Transverse colon (tissue), 4 donors: Measurements from ENCODE around the gene NKTR.

DNA sequence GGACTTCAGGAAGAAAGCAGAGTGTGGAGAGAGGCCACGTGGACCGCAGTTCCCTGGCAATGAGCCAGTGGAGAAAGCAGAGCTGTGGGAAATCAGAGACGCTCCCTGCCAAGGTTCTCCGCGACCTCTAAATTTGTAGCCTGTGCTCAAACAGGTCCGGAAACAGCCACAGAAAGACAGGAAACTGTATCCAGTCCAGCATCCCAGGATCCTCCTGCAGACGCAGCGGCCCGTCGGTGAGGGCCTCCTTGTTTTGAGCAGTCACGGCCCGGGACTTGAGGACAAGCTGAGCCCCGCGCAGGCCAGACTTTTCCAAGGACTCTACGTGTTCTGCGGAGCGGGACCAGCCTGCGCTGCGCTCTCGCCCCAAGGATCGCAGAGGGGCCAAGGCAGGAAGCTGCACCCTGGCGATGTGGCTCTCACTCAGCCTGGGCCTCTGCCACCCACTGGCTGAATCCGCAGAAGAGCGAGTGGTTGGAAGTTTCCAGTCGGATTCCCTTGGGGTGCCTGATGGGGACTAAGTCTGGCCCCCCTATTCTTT is 22.3 kb downstream of the RPSA start:
- PRO-cap = no peak
- RAMPAGE, long total RNA, 4 experiments = no peak in any of the 4 experiments

DNA sequence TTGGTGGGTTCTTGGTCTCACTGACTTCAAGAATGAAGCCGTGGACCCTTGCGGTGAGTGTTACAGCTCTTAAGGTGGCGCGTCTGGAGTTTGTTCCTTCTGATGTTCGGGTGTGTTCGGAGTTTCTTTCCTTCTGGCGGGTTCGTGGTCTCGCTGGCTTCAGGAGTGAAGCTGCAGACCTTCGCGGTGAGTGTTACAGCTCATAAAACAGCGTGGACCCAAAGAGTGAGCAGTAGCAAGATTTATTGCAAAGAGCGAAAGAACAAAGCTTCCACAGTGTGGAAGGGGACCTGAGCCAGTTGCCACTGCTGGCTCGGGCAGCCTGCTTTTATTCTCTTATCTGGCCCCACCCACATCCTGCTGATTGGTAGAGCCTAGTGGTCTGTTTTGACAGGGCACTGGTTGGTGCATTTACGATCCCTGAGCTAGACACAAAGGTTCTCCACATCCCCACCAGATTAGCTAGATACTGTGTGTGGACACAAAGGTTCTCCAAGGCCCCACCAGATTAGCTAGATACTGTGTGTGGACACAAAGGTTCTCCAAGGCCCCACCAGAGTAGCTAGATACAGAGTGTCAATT is 232.4 kb upstream of the EIF1B start:
- PRO-cap = no peak
- RAMPAGE, long total RNA, 4 experiments = no peak in any of the 4 experiments

GRCh38 chr3:40299502-40300256 is 9.8 kb upstream of the EIF1B start:
- PRO-cap = no peak
- RAMPAGE, long total RNA, 4 experiments = no peak in any of the 4 experiments

- PRO-cap = no peak
- RAMPAGE, long total RNA, 4 experiments = no peak in any of the 4 experiments
Measured at GRCh38 chr3:40312862-40313596, 3.5 kb downstream of the EIF1B start.

GRCh38 chr3:40524091-40524644 is 592 bp upstream of the ZNF621 start:
- PRO-cap = no peak
- RAMPAGE, long total RNA, 4 experiments = no peak in any of the 4 experiments

- PRO-cap = no peak
- RAMPAGE, long total RNA, 4 experiments = start-site peak on the plus strand in 1 of 4 experiments, at chr3:40533444-40534055 at its widest, 10 reads per replicate
Measured at GRCh38 chr3:40533474-40533904, 8.7 kb downstream of the ZNF621 start.

- PRO-cap = no peak
- RAMPAGE, long total RNA, 4 experiments = no peak in any of the 4 experiments
Measured at GRCh38 chr3:40780201-40780922, 255.6 kb downstream of the ZNF621 start.

GRCh38 chr3:41120204-41120704 is 79.1 kb upstream of the CTNNB1 start:
- PRO-cap = no peak
- RAMPAGE, long total RNA, 4 experiments = no peak in any of the 4 experiments

GRCh38 chr3:41239959-41240389 is 40.7 kb downstream of the CTNNB1 start:
- PRO-cap = no peak
- RAMPAGE, long total RNA, 4 experiments = no peak in any of the 4 experiments

DNA sequence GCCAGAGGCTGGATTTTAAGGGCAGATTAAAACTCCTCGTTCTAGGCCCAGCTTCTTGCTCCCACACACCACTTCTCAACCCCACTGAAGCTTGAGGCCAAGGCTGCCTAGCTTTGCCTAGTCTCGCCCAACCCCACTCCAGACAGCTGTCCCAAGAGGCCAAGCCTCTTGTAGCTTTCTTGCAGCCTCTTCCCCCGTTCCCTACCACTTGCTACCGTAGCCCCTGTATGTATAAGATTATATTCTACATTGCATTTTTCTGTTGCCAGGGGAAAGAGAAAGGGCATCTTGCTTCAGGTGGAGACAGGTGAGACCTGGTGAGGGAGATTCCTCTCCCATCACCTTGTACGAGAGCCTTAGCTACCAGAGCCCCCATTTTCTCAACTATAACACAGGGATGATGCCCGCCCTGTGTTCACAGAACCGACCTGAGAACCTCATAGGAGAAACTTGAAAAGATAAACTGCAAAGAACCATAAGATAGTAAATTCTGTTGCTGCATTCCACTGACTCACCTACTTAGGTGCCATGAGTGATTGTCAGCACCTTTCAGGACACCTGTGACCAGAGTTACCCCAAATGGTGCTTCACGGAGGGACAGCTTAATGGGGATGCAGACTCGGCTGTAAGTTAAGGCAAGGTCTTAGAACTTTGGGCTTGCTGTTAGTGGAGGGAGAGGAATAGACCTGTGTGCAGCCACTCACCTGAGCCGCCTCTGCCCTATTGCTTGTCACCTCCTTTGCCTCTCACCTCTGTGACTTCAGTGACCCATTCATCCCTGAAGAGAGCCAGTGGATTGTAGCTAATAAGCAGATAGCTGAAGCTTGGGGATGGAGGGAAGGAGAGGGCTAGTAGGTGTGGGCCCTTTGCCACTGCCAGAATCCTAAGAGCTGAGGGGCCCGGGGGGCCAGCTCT is 44.6 kb downstream of the CTNNB1 start:
- PRO-cap = no peak
- RAMPAGE, long total RNA, 4 experiments = no peak in any of the 4 experiments

- PRO-cap = bidirectional peak, plus-strand start at chr3:42079916, minus-strand start at chr3:42079876
- RAMPAGE, long total RNA, 4 experiments = no peak in any of the 4 experiments
Measured at GRCh38 chr3:42079547-42080182, 11.5 kb upstream of the TRAK1 start.

DNA sequence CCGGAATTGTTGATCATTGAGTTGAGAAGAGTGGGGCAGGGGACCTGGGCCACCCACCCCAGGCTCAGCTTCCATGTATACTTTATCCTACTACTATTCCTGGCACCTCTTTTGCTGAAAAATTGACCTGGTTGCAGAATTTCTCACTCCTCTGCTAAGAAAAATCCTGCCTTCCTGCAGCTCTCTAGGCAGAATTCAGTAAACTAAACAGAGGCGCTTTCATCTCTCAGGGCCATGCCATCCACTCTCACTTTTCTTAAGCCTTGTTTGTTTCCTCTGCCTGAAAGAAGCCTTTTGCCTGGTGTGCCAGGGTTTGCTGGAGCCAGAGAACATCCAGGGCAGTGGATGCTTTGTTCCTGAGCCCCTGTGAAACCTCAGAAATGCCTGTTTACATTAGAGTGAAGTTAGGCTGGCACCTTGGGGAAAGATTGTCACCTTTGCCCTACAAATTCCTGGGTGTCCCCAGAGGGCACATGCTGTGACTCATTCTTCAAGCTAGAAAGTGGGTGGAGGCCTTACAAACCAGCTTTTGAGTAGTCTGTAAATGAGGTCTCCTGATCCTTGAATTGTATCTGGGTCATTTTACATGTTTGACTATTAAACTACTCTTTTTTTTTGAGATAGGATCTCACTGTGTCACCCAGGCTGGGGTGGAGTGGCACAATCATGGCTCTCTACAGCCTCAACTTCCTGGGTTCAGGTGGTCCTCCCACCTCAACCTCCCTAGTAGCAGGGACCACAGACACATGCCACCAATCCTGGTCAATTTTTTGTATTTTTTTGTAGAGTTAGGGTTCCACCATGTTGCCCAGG is 10.7 kb upstream of the TRAK1 start:
- PRO-cap = no peak
- RAMPAGE, long total RNA, 4 experiments = no peak in any of the 4 experiments

GRCh38 chr3:42123185-42123860 is 32.2 kb downstream of the TRAK1 start:
- PRO-cap = no peak
- RAMPAGE, long total RNA, 4 experiments = no peak in any of the 4 experiments

DNA sequence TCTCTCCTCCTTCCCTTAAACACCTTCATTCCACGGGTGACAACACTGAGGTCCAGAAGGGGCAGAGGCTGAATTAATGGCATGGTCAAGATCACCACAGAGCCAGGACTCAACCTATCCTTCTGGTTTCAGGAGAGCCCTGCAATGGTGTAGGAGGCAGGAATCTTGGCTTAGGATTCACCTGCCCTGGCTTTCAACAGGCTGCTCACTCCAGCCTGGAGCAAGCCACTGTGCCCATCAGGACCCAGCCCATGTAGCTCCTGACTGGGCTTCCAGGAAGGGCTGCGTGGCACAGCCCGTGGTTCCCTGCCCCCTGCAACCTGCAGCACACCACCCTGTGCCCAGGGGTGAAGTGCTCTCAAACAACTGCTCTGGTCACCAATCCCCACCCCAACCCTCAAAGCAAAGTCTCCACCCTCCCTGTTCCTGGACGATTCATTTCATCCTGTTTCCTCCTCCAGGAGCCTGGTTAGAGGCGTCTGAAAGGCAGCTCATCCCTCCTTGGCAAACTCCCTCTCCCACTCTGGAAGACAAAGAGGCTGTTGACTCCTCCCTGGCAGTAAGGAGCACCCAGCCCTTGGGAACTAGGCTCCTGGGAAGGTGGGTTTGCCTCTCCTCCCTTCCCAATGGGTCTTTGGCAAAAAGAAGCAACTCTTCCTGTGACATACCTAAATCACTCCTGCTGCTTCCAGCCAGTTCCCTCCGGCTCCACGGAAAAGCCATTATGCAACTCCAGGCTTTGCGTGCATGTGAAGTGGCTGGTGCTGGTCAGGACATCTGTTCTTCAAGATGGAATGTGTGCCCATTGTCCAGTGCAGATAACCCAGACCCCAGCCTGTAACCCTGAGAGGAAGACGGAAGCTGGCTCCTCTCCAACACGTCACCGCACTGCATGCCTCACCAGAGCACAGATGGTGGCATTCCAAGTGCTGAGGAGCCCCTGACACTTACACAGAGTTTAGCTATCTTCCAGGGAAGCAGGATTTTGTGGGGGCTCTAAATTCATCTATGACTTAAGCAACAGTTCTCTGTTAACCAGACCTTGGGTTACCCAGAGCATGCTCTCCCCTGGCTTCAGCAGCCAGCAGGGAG is 29.2 kb upstream of the VIPR1 start:
- PRO-cap = bidirectional peak, plus-strand start at position 472 of the sequence, minus-strand start at position 262 of the sequence; unidirectional peak, plus-strand start at position 920 of the sequence
- RAMPAGE, long total RNA, 4 experiments = no peak in any of the 4 experiments

DNA sequence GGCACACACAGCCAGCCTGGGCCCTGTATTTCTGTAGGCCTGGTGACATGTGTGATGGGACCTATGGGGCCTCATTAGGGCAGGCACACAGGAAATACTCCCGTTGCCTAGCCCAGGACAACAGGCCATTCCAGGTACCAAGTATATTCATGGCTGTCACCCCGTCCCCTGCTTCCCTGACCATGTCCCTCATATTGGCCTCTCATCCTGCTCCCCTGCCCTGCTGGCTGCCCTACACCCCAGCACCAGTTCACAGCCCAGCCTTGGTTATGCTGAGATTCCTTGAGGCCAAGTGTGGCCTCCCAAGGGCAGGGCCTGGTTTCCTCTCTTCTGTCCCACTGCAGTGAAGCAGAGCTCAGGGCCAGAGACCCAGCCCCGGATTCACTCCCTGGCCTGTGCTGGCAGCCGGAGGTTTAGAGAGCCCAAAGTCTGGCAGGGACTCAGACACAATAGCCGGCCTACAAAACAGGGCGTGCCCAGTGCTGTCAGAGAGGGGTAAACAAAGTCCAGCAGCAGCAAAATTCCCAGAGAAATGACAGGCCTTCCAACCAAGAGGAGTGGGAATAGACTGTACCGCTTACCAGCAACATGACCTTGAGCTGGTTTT is 13.9 kb downstream of the VIPR1 start:
- PRO-cap = bidirectional peak, plus-strand start at position 527 of the sequence, minus-strand start at position 415 of the sequence
- RAMPAGE, long total RNA, 4 experiments = start-site peak on the plus strand in 1 of 4 experiments, centred at position 250 of the sequence, 7 reads per replicate

DNA sequence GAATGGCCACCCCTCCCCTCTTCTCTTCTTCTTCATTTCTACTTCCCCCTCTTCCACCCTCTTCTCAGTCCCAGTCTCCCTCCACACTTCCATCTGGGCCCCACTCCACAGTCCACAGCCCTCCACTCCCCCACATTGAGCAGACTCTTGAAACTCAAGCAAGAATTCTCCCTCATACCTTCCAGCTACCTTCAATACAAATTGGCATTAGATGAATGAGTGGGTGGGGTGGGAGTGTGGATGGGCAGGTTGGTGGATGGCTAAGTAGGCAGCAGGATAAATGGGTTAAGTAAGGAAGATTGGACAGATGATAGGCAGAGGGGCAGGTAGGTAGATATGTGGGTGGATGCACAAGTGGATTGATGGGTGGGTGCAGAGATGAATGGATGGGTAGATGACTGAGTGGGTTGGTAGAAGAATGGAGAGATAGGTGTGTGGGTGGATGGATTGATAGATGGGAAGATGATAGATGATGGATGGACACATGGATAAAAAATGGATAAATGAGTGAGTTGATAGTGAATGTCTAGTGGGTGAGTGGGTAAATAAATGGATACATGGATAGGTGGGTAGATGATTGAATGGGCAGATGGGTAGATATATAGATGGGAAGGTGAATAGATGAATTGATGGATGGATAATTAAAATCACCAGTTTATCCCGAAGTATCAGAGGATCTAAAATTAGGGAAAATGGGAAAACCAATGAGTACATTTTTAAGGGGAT is 27.6 kb downstream of the VIPR1 start:
- PRO-cap = no peak
- RAMPAGE, long total RNA, 4 experiments = start-site peak on the plus strand in 1 of 4 experiments, centred at position 413 of the sequence, 14 reads per replicate

GRCh38 chr3:42600586-42601711 is at the start of gene NKTR:
Gene NKTR, plus strand, starts transcription at chr3:42600686.
- PRO-cap = bidirectional peak, plus-strand start at chr3:42600666, minus-strand start at chr3:42600322; bidirectional peak, plus-strand start at chr3:42601007, minus-strand start at chr3:42600904; bidirectional peak, plus-strand start at chr3:42601249, minus-strand start at chr3:42601300
- RAMPAGE, long total RNA, 4 experiments = start-site peak on the plus strand in 4 of 4 experiments, at chr3:42600652-42600992 at its widest, 30 to 2,532 reads per replicate

DNA sequence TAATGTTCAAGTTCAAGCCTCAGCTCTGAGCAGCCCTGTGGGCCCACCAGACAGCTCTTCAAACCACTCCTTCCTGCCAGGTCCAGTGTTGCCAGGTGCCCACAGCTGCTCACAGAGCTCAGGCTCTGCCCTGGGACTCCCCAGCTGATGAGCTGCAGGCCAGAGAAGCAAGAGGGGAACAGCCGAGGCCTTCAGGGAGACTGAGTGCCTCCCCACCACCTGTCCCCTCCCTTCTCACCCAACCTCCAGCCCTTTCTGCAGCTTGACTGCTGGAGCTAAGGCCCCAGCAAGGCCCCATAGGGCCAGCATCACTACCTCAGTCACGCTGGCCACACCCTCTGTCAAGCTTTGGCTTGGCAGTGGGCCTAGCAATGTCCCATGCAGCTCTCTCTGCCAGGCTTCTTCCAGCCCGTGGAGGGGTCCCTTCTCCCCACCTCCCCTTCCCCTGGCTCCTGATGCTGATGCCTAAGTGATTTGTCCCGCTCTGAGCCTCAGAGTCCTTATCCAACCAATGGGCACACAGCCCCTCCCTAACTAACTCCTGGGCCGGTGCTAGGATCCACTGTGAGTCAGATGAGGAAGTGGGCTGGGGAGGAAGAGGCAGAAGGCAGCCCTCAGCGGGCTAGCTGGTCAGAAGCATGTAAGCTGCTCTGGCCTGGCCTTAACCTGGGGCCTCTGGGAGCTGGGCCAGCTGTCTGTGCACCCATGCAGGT is 1.0 kb upstream of the ZBTB47 start:
- PRO-cap = unidirectional peak, plus-strand start at position 572 of the sequence
- RAMPAGE, long total RNA, 4 experiments = no peak in any of the 4 experiments

DNA sequence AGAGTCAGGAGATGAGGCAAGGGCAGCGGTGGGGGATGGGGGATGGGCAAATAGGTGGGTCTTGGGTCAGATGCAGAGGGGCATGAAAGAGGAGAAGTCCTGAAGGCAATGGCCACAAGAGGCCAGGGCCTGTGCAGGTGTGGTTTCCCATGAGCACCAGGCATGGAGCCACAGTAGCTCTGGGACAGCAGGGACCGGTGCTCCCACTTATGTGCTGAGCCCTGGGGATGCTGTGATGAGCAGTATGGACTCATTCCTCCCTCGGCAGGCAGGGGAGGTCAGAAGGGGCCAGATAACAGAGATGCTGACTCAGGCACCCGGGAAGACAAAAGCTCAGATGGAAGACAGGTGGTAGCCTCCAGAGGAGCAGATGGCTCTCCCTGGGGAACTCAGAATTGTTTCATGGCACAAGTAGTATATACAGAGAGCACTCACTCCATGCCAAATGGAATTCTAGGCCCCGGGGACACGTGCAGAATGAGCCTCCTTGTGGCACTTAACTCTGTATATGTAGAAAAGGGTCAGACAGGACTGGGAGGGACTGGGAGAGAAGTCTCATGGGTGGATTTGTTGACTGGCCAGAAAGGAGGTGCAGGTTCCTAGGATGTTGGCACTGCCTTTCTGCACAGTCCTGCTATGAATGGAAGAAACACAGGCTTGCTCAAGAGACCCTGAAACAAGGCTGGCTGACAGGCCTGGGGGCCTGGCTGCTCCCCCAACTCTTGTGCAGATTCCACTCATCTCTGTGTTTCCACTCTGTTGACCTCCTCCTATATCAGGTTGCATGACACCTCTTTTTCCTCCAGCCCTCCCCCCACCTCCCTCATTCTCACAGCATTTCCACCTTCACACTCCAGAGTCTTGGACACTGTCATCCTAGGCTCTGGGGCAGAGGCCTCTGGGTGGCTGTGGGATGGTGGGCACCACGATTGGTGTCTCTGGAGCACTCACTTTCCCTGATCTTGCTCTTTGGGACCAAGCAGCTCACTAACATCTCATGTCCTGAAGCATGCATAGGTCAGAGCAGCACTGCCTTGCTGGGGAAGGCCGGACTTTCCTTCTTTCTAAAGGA is 14.5 kb downstream of the ZBTB47 start:
- PRO-cap = no peak
- RAMPAGE, long total RNA, 4 experiments = no peak in any of the 4 experiments

- PRO-cap = no peak
- RAMPAGE, long total RNA, 4 experiments = no peak in any of the 4 experiments
Measured at GRCh38 chr3:42701877-42702549, 585 bp downstream of the HHATL start.